ENCODE data around the genes ST7 and CTTNBP2.

DNA sequence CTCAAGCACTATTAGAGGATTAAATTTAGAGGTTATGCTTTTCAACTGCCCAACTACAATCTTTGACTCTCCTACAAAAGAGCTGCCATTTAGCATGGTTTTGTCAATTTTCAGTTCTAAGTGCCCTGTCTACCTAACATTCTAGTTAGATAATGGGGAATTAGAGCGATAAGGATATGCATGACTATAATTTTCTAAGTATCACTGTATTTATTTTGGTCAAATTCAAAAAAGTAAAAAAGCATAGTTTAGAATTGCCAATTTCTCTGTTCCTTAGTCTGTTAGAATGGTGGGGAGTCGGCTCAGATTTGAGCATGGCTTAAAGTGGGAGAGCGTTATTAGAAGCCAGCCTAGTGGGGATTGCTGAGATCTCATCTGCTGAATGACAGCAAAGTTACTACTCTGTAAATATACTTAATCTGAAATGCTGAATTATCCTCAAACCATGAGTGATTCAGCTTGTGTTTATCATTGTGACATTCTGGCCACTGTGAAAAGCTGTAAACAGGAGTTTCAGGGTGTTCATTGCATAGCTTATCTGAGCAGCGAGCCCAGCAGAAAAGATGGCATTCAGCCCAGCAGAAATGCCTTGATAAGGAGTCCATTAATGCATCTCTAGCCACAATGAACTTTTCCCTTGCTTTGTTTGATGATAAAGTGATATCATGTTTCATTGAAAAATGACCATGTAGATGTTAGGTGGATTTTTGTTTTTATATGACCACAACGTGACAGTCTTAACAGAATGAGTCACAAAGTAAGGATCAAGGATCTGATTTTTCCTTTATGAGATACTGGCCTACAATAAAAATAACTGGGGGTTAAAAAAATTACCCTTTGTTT is 7.6 kb downstream of the TES start:
- PRO-cap: no peak
- CAGE, long polyA plus RNA: no peak

- PRO-cap: no peak
- CAGE, long polyA plus RNA: no peak
These were observed 129.3 kb downstream of the TES start for GRCh38 chr7:116339587-116339997.

- PRO-cap: no peak
- CAGE, long polyA plus RNA: no peak
These were observed 143.3 kb upstream of the CAV2 start for GRCh38 chr7:116356272-116356693.

DNA sequence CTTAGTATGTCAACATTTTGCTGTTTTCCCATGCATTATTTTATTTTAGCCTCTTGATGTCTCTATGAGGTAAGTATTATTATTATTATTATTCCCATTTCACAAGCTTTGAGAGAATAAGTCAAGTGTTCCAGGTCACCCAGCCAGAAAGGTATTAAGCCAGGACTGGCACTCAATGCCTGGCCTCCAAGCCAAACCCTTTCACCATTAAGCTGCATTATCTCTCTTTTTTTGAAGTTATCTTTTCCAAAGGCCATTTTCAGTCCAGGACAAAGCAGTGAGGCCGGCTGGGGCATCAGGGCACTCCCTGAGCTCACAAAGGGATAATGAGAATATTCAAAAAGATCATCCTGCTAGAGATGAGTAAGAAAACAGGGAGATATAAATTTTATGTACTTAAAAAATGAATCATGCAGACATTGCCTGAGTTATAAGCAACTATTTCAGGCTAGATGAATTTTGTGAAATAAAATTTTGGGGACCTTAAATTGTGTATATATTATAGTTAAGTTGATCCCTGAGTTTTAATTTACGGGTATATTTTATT is 51.5 kb upstream of the CAV2 start:
- PRO-cap: no peak
- CAGE, long polyA plus RNA: no peak

DNA sequence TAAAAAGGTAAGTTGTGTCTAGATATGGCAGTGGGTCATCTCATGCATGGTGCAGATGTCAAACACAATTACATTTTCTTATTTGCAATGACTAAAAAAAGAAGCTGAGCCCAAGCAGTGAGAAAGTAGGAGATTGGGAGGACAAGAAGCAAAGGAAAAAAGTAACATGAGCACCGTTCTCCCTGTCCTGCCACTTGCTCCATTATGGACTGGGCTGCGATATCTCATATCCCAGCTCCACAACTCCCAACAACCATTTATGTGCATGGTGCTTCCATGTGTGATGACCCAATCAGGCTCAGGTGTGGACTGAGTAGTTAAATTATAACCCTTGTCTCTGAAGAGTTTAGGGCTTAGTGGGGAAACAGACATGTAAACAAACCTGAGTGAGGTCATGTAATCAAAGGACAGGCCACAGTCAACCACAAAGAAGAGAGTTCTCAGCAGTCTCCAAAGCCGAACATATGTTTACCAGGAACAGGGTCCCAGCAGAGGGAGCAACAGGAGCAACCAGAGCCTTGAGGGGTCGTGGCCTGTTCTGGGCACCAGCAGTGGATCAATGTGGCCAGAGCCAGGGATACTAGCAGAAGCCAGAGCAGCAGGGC is 11.3 kb downstream of the CAV1 start:
- PRO-cap: no peak
- CAGE, long polyA plus RNA: no peak

GRCh38 chr7:116629001-116629284 is 43.1 kb upstream of the MET start:
- PRO-cap: no peak
- CAGE, long polyA plus RNA: no peak

DNA sequence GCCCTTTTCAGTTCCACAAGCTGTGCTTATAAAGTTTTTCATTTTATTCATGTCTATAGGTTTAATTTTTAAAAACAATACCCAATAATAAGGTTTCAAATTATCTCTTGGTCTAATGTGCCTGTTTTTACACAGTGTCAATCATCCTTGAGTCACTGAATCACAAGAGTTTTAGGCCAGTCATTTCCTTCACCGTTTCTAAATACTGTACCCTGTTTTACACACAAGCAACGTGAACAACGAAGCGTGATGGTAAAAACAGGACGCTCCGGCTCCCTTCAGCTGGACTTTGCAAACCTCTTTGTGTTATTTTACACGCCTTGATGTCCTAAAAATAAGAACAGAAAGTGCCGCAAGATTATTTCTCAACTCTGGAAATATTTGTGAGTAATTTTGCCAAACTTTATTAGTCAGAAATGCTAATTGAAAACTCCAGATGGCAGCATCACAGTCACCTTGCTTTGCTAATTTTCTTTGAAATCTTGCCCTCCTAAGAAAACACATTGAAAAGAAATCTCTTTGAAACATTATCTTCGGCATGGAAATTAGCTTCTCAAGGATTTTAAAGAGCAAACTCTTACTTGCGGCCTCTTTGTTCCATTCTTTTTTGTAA is 38.5 kb upstream of the MET start:
- PRO-cap: no peak
- CAGE, long polyA plus RNA: no peak

- PRO-cap: no peak
- CAGE, long polyA plus RNA: no peak
These were observed 89.9 kb upstream of the CAPZA2 start for GRCh38 chr7:116772444-116772999.

DNA sequence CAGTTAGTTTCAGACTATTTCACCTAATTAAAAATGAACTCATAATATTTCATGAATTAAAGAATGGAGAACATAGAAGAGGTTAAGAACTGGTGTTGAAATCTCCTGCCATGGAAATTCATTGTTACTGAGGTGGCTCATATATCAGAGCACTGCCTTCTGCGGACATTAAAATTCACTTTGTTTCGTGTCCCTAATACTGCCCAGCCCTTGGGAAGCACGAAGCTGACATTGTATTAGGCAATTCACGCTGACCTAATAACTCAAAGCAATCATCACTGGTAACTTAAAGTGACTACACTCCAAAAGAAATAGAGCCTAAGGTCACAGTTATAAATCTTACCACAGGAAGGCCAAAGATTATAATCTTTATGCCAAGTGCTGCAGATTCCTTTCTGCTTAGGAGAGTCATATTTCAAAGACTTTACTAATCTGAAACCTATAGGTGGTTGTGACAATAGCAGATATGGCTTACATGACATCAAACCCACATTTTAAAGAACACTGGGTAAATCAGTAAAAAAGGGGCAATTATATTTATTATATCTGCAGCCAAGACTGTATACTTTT is 52.1 kb upstream of the CAPZA2 start:
- PRO-cap: no peak
- CAGE, long polyA plus RNA: no peak

DNA sequence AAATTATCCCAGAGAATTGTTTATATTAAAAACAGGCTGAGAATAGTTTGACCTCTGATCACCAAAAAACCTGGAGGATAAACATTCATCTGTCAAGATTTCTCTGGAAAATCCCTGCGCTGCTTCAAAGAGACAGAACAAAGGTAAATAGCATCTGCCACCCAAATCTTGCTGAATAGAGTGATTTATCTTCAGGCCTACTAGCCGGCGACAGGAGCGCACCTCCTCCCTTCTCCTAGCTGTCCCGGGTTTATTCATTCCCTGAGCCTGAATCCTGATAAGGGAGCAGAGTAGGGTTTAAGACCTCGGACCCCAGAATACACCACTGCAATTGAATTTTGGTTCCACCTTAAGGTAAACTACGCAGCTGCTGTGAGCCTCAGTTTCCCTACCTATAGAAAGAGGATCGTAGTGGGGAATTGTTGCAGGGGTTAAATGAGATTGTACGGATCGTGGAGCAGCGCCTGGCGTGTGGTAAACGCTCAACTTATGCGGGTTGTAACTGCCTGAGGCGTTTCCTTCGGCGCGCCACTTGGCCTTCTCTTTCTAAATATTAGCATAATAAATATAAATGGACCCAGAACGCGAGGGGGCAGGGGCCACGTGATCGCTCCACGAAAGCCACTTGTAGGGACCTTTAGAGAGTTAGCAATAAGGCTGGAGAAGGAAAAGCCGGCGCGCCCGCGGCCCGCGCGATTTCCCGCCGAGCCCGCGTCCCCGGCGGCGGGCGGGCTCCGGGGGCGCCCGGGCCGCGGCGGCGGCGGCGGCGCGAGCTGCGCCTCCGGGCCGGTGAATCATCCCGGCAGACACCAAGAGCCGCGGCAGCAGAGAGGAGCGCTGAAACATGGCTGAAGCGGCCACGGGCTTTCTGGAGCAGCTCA is at the start of gene ST7:
Gene ST7, plus strand, starts transcription at position 805 of the 881 bp plus-strand sequence.
- PRO-cap: bidirectional peak, plus-strand start at position 805 of the sequence, minus-strand start at position 716 of the sequence
- CAGE, long polyA plus RNA: no peak

DNA sequence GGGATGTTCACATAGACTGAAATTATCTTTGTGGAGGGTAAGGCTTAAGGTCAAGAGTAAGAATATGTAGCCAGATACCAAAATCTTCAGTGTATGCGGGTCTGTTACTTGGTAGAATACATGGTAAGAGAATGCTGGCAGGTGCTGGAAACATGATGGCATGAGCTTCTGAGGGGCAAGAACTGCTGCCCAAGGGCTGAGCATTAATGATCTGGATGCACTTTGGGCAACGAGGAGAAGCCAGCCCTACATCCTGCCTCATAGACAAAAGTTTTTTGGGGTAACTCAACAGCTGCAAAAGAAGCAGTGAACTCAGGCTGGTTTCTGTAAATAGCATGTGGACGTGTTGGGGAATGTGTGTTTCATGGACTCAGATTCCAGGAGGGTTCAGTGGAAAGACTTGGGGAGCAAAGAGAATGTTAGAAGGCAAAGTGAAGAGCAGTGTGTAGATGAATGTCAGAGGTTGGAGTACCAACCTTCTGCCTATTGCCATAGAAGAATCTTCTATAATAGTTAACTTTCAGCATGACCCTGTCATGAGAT is 165.8 kb downstream of the WNT2 start:
- PRO-cap: no peak
- CAGE, long polyA plus RNA: no peak

DNA sequence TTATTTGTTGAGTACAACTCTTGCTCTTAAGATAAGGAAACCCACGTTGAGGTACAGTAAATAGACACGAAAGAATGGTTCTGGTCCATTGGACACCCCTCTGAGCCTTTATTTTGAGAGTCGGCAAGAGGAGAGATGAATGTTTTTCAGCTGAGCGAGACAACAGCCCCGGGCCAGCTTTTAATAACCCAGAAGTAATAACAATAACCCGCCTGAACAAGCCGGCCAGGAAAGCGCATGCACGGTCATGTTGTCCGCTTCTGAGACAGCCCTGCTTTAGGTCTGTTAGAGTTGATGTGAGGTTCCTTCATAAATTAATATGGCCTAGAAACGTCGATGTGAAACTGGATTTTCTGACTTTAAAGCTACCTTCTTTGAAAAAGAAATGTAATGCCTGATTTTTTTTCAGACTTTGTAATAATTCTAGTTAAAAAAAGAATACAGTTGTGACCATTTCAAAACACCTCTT is 48.9 kb downstream of the WNT2 start:
- PRO-cap: no peak
- CAGE, long polyA plus RNA: no peak

GRCh38 chr7:117323740-117325045 is 1.3 kb upstream of the WNT2 start:
- PRO-cap: no peak
- CAGE, long polyA plus RNA: no peak

GRCh38 chr7:117382009-117382321 is 45.3 kb downstream of the ASZ1 start:
- PRO-cap: no peak
- CAGE, long polyA plus RNA: no peak

- PRO-cap: no peak
- CAGE, long polyA plus RNA: no peak
These were observed 176.9 kb downstream of the CFTR start for GRCh38 chr7:117656808-117657018.

DNA sequence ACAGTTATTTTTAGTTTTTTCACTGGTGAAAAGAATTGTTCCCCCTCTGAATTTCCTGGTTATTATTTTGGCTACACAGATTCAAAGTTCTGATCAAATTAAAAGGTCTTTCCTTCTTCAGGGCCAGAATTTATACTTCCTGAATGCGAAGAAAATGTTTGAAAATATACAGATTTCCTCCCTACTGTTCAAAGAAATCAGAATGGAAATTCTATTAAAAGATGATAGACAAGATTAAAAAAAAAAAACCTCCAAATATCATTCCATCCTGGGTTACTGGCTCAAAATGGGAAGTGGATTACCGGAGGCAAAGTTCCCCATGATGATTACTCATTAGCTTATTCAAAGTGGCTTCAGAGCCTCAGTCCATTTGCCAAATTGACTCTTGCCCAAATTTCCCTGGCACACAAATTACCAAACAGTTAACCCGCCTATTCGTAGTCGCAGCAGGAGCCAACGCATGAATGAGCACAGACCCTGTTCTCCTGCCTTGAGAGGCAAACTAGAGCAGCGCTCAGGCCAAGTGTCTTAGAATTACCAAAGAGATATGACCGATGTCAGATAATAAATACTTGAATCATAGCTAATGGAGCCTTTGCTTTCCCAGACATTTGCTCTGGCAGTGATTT is 65.1 kb downstream of the CTTNBP2 start:
- PRO-cap: no peak
- CAGE, long polyA plus RNA: no peak

- PRO-cap: no peak
- CAGE, long polyA plus RNA: no peak
These were observed at the start of gene CTTNBP2 for GRCh38 chr7:117872864-117874018. Gene CTTNBP2 (minus strand): TSS chr7:117873441.

DNA sequence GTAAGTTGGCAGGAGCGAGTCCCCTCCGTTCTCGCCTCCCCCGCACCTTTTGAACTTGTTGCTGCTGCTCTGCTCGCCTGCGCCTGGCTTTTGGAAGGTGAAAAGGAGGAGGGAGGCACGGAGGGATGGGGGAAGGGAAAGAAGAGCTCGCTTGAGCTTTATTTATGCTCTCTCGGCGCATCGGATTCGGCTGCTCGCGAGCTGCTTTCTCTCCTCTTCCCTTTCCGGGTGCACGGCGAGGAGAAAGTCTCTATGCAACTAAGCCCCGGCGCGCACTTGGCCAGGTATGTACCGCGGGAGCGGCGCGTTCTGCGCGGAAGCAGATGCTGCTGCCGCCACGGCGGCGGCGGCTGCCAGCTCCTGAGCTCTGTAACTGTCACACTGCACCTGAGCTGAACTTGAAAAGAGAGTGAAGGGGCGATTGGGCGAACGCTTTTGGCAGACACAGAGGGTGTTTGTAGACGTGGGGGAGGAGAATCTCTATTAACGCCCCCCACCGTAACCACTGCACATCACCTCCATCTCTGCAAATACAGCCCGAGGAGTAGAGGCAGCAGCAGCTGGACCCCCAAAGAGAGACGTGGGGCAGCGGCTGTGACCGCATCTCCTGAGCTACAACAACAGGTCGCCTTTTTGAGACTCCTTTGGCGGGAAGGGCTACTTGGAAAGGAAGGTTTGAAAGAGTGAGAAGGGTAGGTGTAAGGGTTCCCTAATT is 663 bp downstream of the KCND2 start:
- PRO-cap: no peak
- CAGE, long polyA plus RNA: no peak

DNA sequence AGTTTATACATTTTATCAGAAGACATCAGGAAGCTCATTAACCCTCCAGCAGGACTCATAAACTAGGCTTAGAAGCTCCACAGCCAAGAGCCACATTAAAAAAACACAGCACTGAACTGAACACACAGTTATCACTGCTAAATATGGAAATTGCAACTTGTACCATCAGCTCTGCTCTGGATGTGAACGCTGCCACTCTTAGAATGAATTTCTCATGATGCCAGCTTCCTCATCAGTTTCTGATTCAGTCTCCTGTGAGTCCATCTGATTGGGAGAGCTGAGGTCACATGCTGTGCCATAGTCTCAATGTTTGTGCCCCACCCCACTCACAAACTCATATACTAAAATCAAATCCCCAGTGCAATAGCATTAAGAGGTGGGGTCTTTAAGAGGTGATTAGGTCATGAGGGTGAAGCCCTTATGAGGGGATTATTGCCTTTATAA is 17.1 kb upstream of the ING3 start:
- PRO-cap: no peak
- CAGE, long polyA plus RNA: no peak

- PRO-cap: no peak
- CAGE, long polyA plus RNA: no peak
These were observed 80.8 kb downstream of the CPED1 start for GRCh38 chr7:121069428-121069636.